ENCODE measurements around a stretch of chr17.

DNA sequence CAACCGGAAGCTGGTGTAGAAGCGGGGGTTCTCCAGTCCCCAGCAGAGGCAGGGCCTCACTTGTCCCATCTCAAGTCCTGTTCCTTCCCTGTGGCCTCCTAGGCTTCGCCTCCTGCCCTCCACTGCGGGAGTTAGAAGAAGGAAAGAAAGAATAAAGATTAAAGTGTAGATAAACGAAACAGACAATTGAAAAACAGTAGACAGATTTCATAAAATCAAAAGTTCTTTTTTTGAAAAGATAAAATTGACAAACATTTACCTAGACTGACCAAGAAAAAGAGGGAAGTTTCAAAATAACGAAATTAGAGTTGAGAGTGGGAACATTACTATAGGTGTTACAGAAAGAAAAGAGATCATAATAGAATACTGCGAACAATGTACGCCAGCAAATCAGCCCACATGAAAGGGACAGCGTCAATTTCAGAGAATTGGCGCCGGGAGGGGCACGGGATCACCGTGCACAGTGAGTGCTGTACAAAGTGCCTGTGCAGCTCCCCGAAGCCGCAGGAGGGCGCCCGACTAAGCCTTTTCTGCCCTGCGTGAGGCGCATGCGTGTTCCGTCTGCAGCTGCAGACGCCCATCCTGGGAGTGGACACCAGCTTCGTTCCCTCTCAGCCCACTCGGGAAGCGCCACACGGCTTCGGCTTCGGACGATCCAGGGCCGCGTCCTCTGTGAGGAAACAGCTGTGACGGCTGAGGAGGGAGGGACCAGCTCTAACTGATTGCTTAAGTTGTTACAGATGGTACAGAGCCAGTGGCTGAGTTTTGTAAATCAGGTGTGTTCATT, 15.1 kb upstream of the ZNF287 start:
- PRO-cap, result no peak

GRCh38 chr17:17043618-17044166, 1.4 kb downstream of the MPRIP start:
- PRO-cap, result unidirectional peak, minus-strand start at chr17:17043992

- PRO-cap, result bidirectional peak, plus-strand start at chr17:17045148, minus-strand start at chr17:17045027; unidirectional peak, minus-strand start at chr17:17045294
These were observed 2.8 kb downstream of the MPRIP start for GRCh38 chr17:17044935-17045611.

DNA sequence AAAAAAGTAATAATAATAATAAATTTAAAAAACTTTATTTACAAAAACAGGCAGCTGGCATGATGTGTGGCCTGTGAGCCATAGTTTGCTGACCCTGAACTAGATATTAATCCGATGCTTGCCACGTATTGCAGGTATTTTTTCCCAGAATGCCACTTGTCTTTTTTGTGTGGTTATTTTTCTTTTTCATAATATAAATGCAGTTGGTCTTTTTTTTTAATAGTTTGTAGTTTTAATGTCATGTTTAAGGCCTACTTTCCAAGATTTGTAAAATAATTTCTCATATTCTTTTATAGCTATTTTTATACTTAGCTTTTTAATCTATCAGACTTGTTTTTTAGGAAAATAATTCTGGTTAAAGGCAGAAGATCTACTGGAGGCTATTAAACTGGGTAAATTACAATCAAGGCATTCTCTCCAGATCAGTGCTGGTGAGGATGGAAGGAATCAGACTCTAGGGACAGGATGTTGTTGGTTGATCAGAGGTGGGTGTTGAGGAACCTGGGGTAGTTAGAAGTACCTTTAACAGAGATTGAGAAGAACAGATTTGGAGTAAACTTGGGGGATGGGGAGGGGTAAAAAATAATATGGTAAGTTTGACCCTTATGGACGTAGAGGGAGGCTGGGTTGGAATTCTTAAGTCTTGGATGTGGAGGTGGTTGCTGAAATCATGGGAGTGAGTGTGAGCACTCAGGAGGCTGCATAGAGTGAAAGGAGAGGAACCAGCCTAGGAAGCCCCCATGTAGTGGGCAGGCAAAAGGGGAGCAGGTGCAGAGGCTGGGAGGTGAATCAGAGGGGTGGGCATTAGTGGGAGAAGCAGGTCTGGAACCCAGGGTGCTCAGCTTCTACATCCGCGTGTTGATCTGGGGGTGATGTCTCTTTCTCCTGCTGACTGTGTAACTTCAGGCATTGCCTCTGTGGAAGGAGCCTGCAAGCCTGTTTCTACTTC, 5.2 kb downstream of the MPRIP start:
- PRO-cap, result no peak

DNA sequence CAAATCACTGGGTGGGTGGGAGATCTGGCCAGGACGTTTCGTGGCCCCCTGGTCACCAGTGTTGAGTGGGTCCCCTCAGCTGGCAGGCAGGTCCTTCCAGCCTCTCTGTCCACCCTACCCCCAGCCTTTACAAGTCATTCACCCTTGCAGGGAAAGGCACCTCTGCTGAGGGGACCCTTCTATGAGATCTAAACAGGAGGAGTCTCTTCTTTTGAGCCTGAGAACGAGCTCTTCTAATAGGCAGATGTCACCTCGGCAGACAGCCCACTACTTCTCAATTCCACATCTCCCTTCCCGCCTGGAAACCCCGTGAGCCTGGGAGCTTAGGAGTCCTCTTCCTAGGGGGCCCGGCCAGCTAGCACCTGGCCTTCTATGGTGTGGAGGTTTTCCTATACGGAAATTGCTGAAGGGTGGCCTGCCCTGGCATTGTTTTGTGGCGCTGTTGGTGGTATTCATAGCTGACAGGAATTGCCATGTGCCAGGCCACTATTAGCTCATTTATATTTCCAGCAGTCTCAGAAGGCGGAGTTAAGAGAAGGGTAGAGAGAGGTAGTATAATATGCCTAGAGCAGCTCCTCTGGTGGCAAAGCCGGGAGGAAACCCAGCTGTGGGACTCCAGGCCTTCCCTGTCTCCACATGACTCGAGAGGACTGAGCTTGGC, 13.3 kb downstream of the MPRIP start:
- PRO-cap, result no peak

DNA sequence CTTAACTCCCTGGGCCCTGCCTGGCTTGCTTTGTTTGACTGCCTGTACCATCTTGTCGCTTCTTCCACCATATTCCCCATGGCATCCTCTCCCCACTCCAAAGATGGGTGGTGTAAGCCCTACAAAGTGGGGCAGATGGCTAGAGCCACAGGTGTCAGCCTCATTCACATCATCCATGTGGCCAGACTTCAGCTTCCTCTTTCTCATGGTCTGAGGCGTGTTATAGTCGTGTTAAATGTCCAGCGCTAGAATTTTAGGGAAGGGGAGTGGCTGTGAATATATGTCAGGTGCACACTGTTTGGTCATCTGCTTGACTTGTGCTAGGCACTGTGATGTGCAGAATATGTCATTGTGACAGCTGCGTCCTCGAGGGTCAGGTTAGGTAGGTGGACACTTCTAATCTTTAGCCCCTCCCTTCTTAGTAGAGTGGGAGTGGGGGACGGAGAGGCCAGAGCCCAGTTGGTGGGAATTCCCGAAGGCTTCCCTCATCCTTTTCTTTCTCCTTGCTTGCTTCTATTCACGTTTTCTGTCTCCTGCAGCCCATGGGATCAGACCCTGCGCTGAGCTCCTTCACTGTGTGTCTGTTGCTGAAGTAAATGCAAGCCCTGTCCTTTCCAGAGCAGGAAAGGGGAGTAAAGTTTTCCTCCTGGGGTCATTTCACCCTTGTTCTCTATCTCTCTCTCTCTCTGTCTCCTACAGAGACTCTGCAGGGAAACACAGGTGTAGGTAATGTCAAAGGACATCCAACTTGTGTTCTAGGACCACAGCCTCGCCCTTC, 50.0 kb downstream of the MPRIP start:
- PRO-cap, result no peak

DNA sequence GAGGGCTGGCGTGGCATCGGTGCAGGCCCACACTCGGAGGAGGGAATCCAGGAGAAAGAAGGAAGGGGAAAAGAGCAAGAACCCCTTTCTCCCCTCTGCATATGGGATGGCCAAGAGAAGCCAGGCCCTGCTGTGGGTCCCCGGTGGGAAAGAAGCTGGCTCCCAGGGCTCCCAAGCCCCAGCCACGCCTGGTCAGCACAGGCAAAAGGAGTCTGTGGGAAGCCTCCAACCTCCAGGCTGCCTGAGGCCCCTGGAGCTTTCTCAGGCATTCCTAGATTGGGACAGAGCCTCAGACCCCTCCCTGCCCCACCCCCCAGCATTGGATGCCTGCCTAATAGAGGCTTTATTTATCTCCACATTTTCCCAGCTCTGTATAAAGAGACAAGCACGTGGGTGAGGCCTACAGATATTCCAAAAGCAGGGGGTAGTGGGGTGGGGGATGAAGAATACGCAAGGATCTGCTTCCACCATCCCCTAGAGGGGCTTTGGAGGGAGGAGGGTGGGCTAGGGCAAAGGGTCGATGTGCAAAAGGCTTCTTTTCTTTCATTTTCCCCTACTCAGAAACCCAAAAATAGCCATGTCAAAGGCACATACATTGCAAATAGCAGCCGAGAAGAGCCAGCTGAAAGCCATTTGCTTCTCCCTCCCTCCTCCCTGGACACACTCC, 56.4 kb downstream of the MPRIP start:
- PRO-cap, result no peak

DNA sequence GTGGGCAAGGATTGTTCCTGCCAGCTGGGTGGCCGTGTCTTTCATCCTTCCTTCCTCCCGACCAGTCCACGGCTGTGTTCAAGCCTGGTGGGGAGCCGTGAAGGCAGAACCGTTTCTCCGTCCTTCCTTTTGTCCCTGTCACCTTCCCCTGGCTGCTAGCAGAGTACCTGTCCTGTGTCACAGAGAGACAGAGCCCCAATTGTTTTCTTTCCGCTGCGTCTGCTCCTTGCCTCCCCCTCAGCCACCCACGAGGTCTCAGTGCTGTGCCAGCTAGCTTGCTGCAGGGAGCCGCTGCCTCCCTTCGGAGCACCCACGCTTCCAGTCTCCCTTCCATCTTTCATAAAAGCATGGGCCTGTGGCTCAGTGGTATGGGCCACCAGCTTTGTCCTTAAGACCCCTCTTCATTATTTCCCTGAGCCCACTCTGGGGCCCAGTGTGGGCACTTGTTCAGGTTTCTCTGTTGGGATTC, 62.2 kb downstream of the MPRIP start:
- PRO-cap, result no peak

GRCh38 chr17:17125147-17126132, 80.7 kb downstream of the PLD6 start:
- PRO-cap, result no peak

- PRO-cap, result no peak
These were observed 80.0 kb downstream of the PLD6 start for GRCh38 chr17:17126133-17126466.

DNA sequence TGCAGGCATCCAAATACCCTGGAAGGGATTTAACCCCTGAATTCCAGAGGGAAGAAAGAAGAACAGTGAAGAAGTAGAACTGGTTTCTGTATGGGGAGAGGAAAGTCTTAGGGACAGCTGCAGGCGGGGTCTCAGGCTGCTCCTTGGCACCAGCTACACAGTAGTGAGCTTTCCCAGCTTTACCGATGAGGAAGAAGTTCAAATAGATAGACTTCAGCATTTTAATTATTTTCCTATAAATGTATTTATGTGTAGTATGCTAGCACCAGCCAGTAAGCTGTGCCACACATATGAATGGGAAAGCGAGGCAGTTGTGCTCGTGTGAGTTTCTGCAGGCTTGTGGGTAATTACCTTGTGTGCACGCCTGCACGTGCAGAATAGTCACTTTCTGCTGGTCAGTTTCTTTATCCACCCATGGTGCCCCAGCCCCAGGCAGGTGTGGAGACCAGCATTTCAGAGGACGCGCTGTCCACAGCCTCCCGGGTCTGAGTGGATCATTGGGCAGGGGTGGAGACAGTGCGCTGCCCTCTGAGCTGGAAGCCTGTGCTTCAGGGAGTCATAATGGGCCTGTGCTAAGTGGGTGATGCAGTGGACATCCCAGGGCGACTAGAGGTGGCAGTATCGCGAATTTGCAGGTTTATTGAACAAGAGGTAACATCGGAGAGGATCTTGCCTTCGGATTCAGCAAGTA, 18.3 kb downstream of the PLD6 start:
- PRO-cap, result no peak

GRCh38 chr17:17236963-17237043, 165 bp downstream of the FLCN start:
- PRO-cap, result no peak

DNA sequence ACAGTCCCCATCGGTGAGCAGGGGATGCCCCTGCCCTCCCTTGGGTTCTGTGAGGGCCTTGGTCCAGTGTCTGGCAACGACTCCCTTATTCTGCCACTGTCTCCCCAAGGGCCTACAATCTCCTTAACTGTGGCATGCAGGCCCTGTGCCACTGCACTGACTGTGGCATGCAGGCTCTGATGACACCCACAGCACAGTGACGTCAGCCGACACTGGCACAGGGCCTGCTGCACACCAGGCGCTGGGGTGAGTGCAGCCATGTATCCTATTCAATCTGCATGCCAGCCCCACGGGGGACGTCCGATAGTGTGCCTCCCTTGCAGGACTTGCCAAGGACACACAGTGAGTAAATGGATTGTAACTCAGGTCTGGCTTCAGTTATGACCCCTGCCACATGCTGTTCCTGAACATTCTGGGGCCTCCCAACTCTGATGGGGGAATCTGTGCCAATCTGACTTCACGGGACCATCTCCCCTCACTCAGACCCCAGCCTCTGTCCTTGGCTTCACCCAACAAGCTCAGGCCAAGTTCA, 39.8 kb upstream of the RASD1 start:
- PRO-cap, result no peak

DNA sequence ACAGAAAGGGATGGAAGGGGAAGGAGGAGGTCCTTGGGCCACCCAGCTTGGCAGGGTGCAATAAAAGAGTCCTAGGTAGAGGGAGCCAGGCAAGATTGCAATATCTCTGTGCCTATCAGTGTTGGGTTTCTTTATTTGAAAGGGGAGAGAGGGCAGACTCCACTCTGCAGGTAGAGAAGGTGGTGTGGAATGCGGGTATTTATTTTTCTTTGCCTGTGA, 11.5 kb downstream of the RAI1 start:
- PRO-cap, result no peak

GRCh38 chr17:17714321-17714817, 33.1 kb downstream of the RAI1 start:
- PRO-cap, result no peak

- PRO-cap, result no peak
These were observed 62.4 kb downstream of the SREBF1 start for GRCh38 chr17:17774229-17774989.

- PRO-cap, result no peak
These were observed 26.0 kb downstream of the SREBF1 start for GRCh38 chr17:17810775-17811218.

GRCh38 chr17:17819499-17820089, 17.2 kb downstream of the SREBF1 start:
- PRO-cap, result no peak

DNA sequence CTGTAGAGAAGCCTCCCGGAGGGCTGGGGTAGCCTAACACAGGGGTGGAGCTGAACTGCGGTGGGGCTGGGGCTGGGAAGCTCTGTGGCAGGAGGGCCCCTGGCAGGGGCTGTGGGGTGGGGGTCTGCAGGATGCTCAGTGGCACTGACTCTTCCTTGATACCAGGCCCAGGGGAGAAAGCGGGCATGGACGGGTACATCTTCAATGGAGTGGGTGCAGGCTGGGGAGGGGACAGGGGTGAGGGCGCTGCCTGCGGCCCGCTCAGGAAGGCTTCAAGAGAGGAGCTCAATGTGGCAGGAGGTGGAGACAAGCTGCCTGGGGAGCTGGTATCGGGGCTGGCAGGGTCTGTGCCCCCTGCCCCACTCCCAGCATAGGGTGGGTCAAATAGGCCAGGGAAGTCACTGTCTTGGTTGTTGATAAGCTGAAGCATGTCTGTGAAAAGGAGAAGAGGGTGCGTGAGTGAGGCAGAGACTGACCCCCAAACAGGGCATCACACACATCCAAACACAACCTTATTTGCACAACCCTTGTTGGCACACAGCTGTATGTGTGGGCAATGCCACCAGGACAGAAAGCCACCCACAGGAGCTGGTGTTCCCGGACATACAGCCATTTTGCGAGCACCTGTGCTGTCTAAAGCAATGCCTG, 16.6 kb downstream of the SREBF1 start:
- PRO-cap, result no peak

GRCh38 chr17:17841458-17841684, 4.6 kb upstream of the SREBF1 start:
- PRO-cap, result no peak

Measured in sternocleidomastoid (tissue), 1 donor.